Osteoblast (primary cell): ENCODE data around the genes PITX3 and NFKB2.

- CAGE, long polyA plus RNA, result no peak
- RRBS, result no CpG with 5 or more reads among the region's 11 CpGs
Measured at GRCh38 chr10:101803776-101804280, 14.4 kb downstream of the OGA start.

DNA sequence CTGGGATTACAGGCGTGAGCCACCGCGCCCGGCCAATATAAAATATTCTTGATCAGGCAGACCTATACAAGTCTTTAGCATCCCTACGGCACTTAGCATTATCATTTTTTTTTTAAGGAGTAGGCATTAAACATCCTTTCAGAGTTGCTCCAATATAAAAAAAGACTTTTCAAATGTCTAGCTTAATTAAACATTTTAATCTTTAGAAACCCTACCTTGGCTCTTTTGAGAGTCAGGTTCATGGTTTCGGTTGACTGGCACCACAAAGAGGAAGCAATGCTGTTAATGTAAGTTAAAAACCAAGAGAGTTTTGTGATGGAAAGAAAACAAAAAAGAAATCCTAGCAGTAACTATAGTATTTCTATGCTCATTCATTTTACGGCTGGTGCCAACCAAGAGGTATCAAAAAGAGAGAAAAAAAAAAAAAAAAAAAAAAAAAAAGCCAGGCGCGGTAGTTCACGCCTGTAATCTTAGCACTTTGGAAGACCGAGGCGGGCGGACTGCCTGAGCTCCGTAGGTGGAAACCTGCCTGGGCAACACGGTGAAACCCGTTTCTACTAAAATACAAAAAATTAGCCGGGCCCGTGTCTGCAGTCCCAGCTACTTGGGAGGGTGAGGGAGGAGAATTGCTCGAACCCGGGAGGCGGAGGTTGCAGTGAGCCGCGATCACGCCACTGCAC lies 2.6 kb downstream of the OGA start:
- CAGE, long polyA plus RNA, result no peak
- RRBS, result no CpG with 5 or more reads among the region's 24 CpGs

DNA sequence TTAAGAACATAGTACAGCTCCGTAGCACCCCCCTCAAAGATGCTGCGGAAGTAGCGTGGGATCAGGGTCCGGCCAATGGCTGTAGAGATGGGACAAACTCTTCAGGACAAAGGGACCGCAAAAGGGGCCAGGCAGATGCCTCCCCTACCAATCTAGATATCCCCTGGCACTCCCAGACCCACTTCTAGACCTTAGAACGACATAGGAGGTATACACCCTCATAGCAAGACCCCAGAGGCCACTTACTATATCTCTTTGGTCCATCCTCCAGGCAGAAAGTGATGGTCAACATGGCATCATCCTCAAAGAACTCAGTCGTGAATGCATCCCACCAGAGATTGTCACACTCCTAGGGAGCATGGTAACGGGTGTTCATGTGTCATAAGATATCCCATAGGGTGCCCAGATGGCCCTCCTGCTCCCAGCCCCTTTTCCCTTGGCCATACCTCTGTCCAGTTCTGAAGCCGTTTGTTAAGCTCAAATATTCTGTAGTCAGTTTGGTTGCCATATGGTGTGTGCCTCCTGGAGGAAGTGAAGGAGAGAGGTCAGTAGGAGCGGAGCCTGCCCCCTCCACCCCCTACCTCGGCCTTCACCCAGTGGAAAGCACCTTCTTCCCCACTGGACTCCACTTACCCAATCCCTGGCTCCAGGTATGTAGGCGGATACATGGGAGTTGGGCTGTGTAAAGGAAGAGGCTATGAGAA lies 9.4 kb downstream of the LDB1 start:
- CAGE, long polyA plus RNA, result no peak
- RRBS, result no CpG with 5 or more reads among the region's 12 CpGs

DNA sequence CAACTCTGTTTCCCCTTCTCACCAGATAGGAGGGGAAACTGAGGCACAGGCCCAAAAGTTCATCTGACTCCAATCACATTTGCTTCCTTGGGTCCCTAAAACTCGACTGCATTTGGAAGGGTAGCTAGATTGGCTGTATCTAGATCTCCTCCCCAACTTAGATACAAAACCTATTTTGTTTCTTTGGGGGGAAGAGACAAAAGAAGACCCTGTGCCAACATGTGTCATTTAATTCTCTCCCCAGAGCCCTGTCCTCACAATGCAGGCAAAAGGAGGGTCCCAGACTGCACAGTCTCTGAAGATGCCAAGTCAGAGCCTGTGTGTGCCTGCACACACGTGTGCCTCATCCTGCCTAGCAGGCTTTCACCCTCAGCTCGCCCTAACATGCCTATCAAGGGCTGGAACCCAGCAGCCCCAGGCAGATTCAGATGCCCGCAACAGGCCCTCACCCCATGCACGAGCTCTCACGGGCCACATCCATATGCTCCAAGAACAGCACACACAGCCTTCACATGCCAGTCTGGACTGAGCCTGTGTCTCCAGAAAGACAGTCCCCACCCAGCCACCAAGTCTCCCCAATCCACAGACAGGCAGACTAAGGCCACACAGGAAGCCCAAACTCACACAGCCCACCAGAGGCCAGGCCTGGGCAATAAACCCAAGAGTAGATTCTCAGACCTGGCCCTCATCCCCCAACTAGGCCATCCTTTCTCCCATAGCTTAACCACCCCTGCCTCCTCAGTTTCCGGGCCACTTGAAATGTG lies 7.0 kb downstream of the LDB1 start:
- CAGE, long polyA plus RNA, result no peak
- RRBS, result no CpG with 5 or more reads among the region's 7 CpGs

DNA sequence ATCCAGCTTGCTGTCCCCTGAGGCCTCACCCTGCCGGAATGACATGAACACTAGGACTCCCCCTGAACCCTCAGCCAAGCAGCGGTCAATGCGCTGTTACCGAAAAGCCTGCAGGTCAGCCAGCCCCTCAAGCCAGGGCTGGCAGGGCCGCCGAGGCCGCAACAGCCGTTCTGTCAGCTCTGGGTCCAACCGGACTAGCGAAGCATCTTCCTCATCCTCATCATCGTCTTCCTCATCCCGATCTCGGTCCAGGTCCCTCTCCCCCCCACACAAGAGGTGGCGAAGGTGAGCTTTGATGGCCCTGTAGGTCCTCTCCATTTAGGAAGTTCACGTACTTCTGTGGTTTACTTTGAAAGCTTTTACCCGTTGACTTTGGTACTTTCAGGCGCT lies 5.1 kb upstream of the NOLC1 start:
- CAGE, long polyA plus RNA, result no peak
- RRBS, result 73% methylated on average over 1 of the region's 17 CpGs

- CAGE, long polyA plus RNA, result no peak
- RRBS, result no CpG with 5 or more reads among the region's 3 CpGs
Measured at GRCh38 chr10:102151284-102151832, 831 bp upstream of the NOLC1 start.

- CAGE, long polyA plus RNA, result no peak
- RRBS, result 32% methylated on average over 6 of the region's 45 CpGs
Measured at GRCh38 chr10:102240368-102241088, 784 bp downstream of the PITX3 start.

- CAGE, long polyA plus RNA, result no peak
- RRBS, result 1% methylated on average over 30 of the region's 72 CpGs
Measured at GRCh38 chr10:102241291-102242285, at the start of gene PITX3. PITX3 (minus strand) TSS chr10:102241512.

GRCh38 chr10:102282910-102283455 lies 37.7 kb downstream of the GBF1 start:
- CAGE, long polyA plus RNA, result no peak
- RRBS, result no CpG with 5 or more reads among the region's 3 CpGs

DNA sequence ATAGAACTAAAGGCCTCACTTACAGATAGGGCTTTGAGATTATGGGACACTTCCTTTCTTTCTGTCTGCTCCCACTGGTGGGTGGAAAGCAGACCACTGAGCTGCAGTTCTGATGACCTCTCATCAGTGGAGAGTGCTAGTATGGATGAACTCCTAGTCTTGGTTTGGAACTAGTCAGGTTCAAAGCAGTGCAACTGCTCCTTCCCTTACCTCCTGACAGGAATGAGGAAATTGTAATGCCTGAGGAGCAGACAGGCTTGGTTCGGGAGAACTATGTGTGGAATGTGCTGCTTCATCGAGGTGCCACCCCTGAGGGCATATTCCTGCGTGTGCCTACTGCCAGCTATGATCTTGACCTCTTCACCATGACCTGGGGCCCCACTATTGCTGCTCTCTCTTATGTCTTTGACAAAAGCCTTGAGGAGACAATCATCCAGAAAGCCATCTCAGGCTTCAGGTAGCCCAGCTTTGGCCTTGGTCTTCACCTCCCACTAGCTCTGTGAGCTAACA lies 27.5 kb upstream of the NFKB2 start:
- CAGE, long polyA plus RNA, result no peak
- RRBS, result no CpG with 5 or more reads among the region's 3 CpGs

DNA sequence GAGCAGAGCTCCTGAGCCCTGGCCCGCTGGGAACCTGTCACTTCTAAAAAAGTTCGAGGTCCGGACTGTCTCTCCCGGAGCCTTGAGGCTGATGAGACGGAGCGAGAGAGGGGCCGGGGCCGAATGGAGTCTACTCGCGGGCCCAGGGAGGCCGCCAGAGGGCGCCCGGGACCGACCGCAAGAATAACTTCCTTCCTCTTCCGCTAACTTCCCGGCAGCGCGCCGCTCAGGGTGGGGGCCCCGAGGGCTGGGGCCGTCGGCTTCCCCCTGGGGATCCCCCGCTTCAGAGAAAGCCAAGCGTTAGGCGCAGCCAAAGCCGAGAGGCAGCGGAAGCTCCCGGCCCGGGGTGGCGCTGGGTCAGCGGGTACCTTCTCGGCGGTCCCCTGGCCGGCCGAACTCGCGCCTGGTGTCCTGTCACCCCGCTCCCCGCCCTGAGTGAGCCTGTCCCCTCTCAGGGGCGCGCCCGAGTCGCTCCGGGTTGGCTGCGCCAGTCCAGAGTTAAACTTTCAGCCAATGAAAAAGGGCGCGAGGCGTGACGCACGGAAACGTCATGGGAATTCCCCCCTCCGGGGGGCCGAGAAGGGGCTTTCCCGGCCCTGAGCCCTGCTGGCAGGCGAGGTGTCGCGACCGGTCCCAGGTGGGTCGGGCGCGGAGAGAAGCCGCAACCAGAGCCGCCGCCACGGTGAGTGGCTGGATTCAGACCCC lies 1.4 kb upstream of the NFKB2 start:
- CAGE, long polyA plus RNA, result no peak
- RRBS, result 2% methylated on average over 41 of the region's 66 CpGs

DNA sequence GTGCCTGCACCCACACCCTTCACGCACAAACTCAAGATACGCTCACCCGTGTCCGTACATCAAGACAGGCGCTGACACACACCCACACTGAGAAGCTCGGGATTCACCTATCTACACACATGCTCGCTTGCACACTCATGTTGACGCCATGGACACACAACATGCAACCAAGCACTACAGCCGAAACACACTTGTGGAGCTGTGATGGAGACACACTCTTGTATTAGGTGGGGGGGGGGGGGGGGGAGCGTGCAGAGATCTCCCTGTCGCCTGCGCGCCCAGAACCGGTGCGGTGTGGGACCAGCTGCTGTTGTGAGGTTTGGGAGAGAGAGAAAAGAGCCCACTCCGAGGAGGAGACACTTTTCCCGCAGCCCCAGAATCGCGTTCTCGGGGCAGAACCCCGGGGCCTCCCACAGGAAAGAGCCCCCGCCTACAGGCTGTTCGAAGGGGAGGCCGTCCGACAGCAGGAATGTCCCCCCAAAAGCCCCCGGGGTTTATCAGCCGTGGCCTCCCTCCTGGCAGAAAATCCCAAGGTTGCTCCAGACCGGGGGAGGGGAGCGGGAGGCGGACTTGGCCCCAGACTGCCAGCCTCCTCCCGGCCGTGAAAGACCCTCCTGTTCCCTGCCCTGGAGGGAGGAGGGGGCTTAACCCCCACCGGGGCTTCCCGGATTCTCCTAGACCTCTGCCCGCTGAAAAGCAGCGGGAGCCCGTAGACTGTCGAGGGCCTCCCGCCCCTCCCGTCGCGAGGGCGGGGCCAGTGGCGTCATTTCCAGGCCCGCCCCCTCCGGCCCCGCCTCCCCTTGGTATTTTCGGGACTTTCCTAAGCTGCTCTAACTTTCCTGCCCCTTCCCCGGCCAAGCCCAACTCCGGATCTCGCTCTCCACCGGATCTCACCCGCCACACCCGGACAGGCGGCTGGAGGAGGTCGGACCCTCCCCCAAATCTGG lies at the start of gene NFKB2:
Gene NFKB2 (plus strand): TSS at position 833 of the 947 bp plus-strand sequence.
- CAGE, long polyA plus RNA, result no peak
- RRBS, result 2% methylated on average over 25 of the region's 56 CpGs

DNA sequence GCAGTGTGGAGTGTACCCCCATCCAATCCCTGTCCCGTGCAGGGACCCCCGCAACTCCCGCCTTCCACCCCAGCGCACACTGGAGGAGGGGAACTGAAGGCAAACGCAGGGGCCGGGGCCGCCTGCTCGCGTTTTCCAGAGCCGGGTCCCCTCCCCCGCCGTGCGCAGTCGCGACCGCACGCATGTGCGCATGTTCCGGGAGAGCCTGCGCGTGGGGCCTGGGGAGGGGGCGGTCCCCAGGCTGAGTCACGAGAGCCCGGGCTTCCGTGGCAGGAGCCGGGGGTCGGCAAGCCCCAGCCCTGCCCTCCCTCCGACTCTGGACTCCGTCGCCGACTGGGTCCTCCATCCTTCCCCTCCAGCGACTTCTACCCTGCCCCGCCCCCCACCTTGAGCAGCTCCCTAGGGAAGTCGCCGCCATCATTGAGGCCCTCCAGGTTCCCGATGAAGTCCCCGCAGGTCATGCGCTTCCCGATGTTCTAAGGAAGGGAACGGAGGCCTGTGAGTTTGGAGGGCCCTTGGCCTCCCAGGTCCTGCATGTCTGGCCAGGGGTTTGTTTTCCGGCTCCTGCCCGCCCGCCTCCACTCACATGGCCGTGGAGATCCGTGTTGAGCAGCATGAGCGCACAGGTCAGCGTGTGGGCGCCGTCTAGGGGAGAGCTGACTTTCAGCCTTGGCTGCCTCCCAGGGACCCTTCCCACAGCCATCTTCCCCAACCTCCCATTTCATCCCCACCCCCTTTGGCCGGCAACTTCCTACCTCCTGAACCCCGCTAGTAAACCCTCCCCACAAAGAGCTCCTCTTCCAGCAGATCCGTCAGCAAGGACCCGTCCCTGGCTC lies 7.9 kb downstream of the PSD start:
- CAGE, long polyA plus RNA, result no peak
- RRBS, result 3% methylated on average over 15 of the region's 53 CpGs

DNA sequence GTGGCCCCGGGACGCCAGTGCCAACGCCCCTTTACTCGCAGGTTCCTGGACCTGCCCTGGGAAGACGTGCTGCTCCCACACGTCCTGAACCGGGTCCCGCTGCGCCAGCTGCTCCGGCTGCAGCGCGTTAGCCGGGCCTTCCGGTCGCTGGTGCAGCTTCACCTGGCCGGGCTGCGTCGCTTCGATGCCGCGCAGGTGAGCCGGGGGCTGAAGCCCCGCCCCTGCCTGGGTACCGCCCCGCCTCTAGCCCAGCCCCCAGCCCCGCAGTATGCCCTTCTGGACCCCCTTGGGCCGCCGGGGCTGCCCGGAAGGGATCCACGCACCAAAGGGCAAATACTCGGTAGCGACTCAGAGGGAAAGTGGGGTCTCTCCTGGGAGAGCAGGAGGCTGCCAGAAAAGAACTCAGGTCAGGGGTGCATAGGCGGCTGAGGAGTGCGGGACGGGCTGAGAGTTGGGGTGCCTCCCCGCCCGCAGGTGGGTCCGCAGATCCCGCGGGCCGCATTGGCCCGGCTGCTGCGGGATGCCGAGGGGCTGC lies 744 bp downstream of the FBXL15 start:
- CAGE, long polyA plus RNA, result start-site peak on the plus strand centred at position 133 of the sequence, 29 bp wide, 44 and 15 reads in 2 replicates
- RRBS, result 1% methylated on average over 16 of the region's 44 CpGs

DNA sequence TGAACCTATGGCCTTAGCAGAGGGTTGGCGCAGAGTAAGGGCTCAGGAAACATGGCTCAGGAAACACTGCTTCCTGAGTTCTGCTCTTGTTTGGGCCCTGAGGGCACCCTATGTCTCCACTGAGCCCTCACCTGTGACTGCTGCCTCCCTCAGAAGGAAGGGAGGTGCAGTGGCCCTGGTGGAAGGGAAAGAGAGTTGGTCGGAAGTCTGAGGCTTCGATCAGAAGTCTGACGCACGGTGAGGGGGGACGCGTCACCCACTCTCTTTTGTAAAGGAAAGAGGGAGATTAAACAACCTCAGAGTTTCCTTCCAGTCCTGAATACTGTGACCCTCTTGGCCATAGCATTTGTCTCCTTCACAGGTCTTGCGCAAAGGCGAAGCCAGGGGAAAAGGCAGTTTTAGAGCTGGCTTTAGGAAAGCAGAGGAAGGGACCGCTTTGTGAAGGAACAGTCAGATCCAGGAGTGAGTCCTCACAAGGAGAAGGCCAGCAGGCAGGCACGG lies 31.3 kb upstream of the TRIM8 start:
- CAGE, long polyA plus RNA, result no peak
- RRBS, result no CpG with 5 or more reads among the region's 11 CpGs

DNA sequence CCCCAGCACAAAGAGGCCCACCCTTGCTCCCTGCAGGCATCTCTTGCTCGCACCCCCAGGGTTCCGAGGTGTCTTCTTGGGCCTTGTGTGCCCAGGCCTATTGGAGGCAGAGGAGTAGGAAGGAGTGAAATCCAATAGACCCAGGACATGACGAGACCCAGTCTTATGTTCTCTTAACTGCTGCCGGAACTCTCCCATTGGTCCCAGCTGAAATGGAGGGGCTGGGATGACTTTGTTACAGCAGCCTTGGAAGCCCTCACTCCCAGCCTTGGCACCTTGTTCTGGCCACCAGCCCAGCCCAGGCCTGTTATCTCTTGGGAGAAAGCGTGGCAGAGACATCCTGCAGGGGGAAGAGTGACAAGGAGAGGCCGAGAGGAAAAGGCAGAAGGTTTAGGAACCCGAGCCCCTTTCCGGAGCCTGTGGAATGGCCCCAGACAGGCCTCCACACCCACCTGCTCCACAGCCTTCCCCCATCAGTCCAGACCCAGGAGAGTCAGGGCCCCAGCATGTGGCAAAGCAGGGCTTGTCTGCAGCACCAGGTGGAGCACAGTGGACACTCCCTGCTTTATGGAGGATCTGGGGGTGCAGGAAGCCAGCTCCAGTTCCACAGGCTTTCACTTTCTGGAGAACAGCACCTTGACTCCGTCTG lies 24.2 kb upstream of the TRIM8 start:
- CAGE, long polyA plus RNA, result no peak
- RRBS, result no CpG with 5 or more reads among the region's 9 CpGs

GRCh38 chr10:102627175-102628302 lies 16.7 kb upstream of the TRIM8 start:
- CAGE, long polyA plus RNA, result no peak
- RRBS, result no CpG with 5 or more reads among the region's 23 CpGs

DNA sequence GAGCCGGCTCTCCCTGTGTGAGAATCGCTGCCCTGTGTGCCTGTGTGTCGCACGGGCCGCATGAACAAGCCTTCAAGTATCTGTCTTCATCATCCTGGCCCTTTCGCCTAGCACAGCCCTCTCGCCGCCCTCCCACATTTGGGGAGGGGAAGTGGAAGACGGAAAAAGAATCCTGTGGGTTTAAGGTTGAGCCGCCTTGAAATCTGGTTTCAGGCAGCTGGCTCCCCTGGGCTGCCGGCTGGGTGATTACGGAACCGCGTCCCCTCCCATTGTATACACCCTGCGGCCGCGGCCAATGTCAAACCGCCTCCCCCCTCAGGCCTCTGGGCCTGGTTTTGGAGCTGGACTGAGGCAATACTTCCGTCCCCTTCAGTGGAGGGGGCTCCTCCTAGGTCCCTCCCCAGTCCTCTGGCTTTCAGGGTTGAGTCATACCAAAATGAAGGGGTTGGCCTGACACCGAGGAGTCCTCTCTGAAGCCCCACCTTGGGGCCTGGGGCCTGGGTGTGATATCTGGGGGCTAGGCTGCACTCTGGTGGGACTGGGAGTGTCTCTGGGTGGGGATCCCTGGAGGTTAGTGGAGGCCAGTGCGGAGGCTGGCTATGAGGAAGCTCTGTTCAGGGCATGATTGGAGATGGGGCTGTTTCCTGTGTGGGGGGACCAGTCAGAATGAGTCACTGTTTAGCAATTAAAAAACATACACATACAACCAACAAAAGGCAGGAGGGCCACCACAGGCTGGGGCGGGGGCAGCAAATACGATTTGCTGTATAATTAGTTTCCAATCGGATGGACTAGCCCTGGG lies 1.7 kb downstream of the TRIM8 start:
- CAGE, long polyA plus RNA, result no peak
- RRBS, result 6% methylated on average over 1 of the region's 24 CpGs

DNA sequence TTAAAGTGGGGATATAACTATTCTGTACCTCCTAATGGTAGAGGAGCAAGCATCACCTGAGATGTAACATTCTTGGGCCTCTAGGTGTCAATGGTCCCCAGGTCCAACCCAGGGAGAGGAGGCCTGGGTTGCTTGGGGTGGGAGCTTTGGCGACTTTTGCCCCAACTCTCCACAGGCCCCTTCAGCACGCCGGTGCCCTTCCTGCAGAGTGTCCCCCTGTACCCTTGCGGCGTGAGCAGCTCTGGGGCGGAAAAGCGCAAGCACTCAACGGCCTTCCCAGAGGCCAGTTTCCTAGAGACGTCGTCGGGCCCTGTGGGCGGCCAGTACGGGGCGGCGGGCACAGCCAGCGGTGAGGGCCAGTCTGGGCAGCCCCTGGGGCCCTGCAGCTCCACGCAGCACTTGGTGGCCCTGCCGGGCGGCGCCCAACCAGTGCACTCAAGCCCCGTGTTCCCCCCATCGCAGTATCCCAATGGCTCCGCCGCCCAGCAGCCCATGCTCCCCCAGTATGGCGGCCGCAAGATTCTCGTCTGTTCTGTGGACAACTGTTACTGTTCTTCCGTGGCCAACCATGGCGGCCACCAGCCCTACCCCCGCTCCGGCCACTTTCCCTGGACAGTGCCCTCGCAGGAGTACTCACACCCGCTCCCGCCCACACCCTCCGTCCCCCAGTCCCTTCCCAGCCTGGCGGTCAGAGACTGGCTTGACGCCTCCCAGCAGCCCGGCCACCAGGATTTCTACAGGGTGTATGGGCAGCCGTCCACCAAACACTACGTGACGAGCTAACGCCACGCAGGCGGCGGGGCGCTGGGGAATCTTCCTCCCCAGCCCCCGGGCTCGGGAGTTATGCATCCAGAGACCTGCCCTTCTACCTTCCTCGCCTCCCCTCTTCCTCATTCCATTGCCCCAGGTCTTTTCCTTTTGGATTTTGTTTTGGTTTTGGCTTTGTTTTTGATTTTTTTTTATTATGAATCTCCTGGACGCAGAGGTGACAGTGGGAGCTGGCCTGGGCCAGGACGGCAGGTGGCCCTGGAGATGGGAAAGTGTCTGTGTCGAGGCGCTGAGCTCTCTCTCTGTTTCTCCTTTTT lies 12.6 kb downstream of the TRIM8 start:
- CAGE, long polyA plus RNA, result no peak
- RRBS, result no CpG with 5 or more reads among the region's 53 CpGs

- CAGE, long polyA plus RNA, result no peak
- RRBS, result no CpG with 5 or more reads among the region's 7 CpGs
Measured at GRCh38 chr10:102657657-102657868, 13.3 kb downstream of the TRIM8 start.